Lower leg skin (tissue), 2 donors: Measurements from ENCODE around the genes SMTNL2 and GLTPD2.

GRCh38 chr17:3985736-3986306 lies 21.6 kb upstream of the ATP2A3 start:
- PRO-cap: no peak
- RAMPAGE, long total RNA, 2 experiments: no peak in any of the 2 experiments

- PRO-cap: no peak
- RAMPAGE, long total RNA, 2 experiments: no peak in any of the 2 experiments
These were observed 68.5 kb upstream of the ATP2A3 start for GRCh38 chr17:4032751-4033139.

DNA sequence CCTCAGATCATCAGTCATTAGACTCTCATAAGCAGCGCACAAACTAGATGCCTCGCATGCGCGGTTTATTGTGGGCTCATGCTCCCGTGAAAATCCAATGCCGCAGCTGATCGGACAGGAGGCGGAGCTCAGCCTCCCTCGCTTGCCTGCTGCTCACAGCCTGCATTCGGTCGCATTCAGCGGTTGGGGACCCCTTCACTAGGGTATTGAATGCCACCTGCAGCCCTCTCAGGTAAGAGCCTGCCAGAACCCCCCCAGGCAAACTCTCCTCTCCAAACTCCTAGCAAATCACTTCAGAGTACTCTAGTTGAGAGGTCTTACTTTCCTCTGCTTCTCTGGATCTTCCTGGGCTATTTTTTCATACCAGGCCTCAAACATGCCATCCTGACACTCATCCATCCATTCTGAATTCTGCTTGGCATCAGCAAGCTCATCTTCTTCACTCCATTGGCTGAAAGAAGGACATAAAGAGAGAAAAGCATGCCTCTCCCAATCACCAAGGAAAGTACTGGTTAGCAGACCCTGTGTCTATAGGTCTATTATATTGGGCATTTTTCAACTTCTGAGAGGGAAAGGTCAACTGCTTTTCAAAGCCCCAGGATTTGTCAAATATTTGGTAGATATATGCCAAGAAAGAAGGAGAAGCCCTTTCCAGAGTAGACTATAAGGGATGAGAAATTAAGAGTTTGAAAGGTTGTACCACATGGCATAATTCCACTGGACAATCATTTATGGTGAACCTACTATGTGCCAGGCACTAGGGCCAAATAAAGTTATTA lies 86.7 kb downstream of the ZZEF1 start:
- PRO-cap: no peak
- RAMPAGE, long total RNA, 2 experiments: no peak in any of the 2 experiments

DNA sequence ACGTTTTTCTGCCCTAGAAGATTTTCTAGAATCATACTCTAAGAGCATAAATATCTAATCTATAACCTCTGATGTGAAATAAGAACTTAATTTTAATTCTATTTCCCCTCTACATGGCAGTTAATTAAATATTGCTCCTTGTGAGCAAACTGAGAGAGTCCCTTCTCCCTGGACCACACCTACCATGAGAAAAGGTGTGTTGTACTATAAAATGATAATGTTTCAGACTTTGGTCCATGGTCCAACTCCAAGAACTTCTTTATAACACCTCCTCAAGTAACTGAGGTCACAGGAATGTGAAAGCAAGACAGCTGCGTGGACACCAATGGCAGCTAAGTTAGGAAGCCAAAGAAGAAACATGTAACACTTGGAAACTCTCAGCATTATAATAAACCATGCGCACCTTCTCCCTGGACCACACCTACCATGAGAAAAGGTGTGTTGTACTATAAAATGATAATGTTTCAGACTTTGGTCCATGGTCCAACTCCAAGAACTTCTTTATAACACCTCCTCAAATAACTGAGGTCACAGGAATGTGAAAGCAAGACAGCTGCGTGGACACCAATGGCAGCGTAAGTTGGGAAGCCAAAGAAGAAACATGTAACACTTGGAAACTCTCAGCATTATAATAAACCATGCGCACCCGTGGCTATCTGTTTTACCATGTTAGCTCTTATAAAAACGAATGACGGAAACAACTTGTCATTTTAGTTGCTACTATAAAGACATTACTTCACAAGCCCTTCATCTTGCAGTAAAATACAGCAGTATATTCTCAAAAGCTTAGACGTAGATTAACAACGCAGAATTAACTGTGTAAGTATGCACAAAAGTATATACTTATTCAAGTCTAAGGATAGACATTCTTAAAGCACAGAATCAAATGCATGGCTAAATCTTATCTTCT lies 3.8 kb downstream of the ZZEF1 start:
- PRO-cap: no peak
- RAMPAGE, long total RNA, 2 experiments: no peak in any of the 2 experiments

GRCh38 chr17:4204544-4205047 lies 59.2 kb downstream of the ANKFY1 start:
- PRO-cap: no peak
- RAMPAGE, long total RNA, 2 experiments: no peak in any of the 2 experiments

DNA sequence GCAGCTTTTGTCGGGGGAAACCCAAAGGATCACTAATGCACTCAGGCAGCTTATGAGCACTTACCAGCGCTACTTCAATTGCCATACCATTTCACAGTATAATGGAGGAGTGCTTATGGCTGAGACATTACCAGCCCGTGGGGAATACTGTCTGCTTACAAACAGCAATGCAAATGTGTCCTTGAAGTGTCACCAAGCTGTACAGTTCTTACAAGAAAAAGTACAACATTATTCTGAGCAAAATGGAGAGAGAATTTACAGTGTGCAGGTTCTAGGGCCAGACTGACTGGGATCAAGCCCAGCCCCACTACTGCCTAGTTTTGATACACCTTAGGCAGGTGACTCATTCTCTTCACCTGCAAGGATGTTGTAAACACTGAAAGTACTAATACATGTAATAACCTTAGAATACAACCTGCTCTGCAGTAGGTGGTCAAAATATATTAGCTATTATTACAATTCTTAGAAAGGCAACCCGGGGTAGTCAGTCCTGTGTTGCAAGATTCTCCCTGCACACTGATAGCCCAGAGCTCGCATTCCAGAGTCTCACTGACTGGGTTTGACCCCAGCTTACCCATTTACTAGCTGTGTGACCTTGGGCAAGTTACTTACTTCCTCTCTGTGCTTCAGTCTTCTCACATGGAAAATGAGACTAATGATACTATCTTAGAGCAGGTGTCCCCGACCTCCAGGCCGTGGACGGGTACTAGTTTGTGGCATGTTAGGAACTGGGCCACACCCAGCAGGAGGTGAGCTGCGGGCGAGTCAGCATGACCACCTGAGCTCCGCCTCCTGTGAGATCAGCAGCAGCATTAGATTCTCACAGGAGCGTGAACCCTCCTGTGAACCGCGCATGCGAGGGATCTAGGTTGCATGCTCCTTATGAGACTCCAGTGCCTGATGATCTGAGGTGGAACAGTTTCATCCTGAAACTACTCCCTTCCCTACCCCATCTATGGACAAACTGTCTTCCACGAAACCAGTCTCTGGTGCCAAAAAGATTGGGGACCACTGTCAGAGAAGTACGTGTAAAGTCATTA lies 16.0 kb downstream of the ANKFY1 start:
- PRO-cap: no peak
- RAMPAGE, long total RNA, 2 experiments: no peak in any of the 2 experiments

GRCh38 chr17:4293568-4294183 lies 29.9 kb upstream of the ANKFY1 start:
- PRO-cap: no peak
- RAMPAGE, long total RNA, 2 experiments: start-site peak on the minus strand in 1 of 2 experiments, at chr17:4293641-4294234 at its widest, 7 to 8 reads per replicate

GRCh38 chr17:4332345-4333229 lies 33.9 kb downstream of the UBE2G1 start:
- PRO-cap: no peak
- RAMPAGE, long total RNA, 2 experiments: no peak in any of the 2 experiments

GRCh38 chr17:4342539-4343268 lies 23.8 kb downstream of the UBE2G1 start:
- PRO-cap: no peak
- RAMPAGE, long total RNA, 2 experiments: no peak in any of the 2 experiments

- PRO-cap: unidirectional peak, plus-strand start at chr17:4365564
- RAMPAGE, long total RNA, 2 experiments: no peak in any of the 2 experiments
These were observed 732 bp downstream of the UBE2G1 start for GRCh38 chr17:4365475-4366410.

- PRO-cap: no peak
- RAMPAGE, long total RNA, 2 experiments: no peak in any of the 2 experiments
These were observed 4.1 kb downstream of the SPNS2 start for GRCh38 chr17:4502722-4503292.

DNA sequence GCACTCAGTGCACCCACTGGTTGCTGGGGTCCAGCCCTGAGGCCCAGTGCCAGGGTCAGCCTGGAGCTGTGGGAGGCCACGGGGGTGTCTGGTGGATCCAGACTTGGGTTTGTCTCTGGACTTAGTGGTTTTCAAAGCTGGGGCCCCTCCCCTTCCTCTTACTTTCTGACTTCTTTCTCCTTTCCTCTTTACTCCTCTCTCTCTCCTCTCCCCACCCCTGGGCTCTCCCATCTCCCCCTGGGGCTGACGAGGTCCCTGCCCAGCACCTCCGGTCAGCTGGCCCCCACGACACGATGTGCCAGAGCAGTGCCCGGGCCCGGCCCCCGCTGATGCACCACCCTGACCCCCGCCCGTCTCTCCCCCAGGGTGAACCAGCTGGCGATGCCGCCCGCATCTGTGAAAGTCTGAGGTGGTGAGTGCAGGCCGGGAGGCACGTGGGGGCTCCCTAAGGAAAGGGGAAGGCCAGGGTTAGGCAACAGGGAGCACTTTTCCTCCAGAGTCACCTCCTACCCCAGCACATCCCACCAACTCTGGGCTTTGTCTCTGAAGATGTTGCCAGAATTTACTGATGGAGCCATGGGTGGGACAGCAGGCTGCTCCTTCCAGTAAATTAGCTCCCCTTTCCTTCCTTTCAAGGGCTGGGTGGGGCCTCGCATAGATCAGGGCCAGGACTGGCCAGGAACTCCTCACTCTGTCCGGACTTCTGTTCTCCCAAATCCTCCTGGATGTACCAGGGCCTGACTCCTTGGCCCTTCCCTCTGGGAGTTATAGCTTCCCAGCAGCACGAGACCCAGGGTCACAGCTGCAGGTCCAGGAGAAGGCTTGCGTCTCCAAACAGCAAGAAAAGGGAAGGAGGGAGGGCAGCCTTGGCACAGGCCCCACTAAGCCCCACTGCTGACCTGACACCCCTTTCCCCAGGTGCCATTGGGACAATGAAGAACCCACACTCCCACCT lies 18.4 kb downstream of the MYBBP1A start:
- PRO-cap: bidirectional peak, plus-strand start at position 565 of the sequence, minus-strand start at position 406 of the sequence
- RAMPAGE, long total RNA, 2 experiments: no peak in any of the 2 experiments

GRCh38 chr17:4584306-4585086 lies at the start of gene SMTNL2:
TSS of gene SMTNL2 (plus strand) at chr17:4584529.
- PRO-cap: bidirectional peak, plus-strand start at chr17:4584529, minus-strand start at chr17:4584417
- RAMPAGE, long total RNA, 2 experiments: no peak in any of the 2 experiments

DNA sequence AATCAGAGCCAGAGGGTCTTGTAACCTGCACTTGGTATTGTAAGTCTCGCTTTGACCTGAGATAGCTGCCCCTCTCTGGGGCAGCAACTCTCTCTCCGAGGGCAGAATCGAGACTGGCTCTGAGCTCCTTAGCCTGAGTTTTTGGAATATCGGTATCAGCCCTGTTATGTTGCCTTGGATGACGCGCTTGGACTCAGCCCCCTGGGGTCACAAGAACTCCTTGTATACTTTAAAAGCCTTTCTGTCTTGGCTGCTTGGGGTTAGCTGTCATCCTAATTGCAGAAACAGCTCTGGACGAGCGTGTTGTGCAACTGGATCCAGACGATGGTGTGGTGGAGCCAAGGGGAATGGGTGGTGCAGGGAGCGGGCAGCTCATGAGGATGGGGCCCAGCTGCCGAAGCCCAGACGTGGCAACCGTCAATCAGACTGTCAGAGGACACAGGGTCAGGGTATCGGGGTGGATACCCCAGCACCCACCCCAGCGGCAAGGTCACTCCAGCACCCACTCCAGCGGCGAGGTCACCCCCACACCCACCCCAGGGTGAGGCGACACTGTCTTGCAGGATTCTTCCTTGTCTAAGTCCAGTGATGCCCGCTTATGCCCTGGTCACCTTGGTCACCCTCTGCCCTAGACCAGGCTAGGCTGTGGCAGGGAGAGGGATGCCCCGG lies 14.8 kb downstream of the SMTNL2 start:
- PRO-cap: no peak
- RAMPAGE, long total RNA, 2 experiments: no peak in any of the 2 experiments

DNA sequence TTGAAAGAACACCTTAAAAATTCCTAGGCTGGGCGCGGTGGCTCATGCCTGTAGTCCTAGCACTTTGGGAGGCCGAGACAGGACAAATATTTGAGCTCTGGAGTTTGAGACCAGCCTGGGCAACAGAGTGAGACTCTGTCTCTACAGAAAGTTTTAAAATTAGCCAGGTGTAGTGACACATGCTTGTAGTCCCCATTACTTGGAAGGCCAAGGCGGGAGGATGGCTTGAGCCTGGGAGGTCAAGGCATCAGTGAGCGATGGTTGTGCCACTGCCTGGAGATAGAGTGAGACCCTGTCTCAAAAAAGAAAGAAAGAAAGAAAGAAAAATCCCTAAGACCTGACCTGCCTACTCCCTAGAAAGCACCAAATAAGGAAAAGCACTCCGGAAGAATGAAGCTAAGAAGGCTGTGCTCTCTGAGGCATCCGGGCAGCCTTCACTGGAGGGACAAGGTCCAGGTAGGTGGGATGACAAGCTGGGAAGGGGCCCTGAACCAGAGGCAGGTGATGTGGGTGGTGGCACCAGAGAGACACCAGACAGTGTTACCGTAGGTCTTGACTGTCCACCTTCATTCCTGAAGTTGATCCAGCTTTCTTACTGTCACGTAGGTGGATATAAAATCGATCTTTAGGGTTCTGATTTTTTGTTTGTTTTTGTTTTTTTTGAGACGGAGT lies 26.2 kb downstream of the SMTNL2 start:
- PRO-cap: no peak
- RAMPAGE, long total RNA, 2 experiments: no peak in any of the 2 experiments

DNA sequence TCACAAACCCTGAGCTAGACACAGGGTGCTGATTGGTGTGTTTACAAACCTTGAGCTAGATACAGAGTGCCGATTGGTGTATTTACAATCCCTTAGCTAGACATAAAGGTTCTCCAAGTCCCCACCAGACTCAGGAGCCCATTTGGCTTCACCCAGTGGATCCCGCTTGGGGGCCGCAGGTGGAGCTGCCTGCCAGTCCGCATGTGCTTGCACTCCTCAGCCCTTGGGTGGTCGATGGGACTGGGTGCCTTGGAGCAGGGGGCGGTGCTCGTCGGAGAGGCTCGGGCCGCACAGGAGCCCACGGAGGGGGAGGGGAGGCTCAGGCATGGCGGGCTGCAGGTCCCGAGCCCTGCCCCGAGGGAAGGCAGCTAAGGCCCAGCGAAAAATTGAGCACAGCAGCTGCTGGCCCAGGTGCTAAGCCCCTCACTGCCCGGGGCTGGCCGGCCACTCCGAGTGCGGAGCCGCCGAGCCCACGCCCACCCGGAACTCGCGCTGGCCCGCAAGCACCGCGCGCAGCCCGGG lies 1.5 kb upstream of the ARRB2 start:
- PRO-cap: no peak
- RAMPAGE, long total RNA, 2 experiments: no peak in any of the 2 experiments

- PRO-cap: no peak
- RAMPAGE, long total RNA, 2 experiments: no peak in any of the 2 experiments
These were observed 176 bp upstream of the CXCL16 start for GRCh38 chr17:4739993-4740215.

DNA sequence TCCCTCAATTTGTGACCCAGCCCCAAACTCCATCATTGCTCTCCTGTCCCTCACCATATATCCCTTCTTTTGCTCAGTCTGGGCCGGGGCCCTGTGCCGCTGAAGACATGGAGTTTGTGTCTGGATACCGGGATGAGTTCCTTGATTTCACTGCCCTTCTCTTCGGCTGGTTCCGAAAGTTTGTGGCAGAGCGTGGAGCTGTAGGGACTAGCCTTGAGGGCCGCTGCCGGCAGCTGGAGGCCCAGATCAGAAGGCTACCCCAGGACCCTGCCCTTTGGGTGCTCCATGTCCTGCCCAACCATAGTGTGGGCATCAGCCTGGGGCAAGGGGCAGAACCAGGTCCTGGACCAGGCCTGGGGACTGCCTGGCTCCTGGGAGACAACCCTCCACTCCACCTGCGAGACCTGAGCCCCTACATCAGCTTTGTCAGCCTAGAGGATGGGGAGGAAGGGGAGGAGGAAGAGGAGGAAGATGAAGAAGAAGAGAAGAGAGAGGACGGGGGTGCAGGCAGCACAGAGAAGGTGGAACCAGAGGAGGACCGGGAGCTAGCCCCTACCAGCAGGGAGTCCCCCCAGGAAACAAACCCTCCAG lies 809 bp upstream of the CXCL16 start:
- PRO-cap: no peak
- RAMPAGE, long total RNA, 2 experiments: no peak in any of the 2 experiments

- PRO-cap: no peak
- RAMPAGE, long total RNA, 2 experiments: no peak in any of the 2 experiments
These were observed 7.0 kb upstream of the TM4SF5 start for GRCh38 chr17:4764484-4765235.

DNA sequence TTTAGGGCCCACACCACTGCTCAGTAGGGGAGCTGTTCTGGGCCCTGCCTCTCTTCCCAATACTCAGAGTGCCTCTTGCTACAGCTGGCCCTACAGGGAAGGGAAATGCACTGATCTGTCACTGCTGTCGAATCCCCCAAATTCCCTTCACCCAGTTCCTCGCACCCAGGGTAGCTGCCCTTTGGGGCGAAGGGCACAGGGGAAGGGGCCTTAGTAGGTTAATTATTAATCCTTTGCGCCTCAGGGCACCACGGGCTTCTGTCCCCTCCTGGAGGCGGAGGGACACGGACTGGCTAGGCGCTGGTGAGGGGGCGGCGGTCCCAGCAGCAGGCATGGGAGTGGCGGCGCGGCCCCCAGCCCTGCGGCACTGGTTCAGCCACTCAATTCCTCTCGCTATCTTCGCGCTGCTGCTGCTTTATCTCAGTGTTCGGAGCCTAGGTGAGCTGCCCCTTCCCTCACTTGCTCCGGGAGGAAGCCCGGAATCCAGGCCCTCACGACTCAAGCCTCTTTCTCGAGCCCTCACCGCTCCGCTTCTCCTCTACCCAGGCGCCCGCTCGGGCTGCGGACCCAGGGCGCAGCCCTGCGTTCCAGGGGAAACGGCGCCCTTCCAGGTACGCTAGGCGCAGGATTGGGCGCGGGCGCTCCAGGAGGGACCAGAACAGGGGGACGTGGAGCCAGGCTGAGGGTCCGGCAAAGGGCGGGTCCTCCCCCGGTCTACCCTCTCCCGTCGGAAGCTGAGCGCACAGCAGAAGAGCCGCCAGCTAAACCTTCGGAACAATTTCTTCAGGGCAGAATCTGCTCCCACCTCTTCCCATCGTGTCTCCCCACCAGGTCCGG lies at the start of gene GLTPD2:
Gene GLTPD2, plus strand, starts transcription at position 285 of the 837 bp plus-strand sequence.
- PRO-cap: no peak
- RAMPAGE, long total RNA, 2 experiments: no peak in any of the 2 experiments